NT2/D1 (cell line): ENCODE results near the gene SDC1.

GRCh38 chr2:18559677-18560551 lies 539 bp downstream of the RDH14 start:
- RRBS, 2 experiments: under 1 to 1% methylated on average over 30 to 41 of the region's 67 CpGs

DNA sequence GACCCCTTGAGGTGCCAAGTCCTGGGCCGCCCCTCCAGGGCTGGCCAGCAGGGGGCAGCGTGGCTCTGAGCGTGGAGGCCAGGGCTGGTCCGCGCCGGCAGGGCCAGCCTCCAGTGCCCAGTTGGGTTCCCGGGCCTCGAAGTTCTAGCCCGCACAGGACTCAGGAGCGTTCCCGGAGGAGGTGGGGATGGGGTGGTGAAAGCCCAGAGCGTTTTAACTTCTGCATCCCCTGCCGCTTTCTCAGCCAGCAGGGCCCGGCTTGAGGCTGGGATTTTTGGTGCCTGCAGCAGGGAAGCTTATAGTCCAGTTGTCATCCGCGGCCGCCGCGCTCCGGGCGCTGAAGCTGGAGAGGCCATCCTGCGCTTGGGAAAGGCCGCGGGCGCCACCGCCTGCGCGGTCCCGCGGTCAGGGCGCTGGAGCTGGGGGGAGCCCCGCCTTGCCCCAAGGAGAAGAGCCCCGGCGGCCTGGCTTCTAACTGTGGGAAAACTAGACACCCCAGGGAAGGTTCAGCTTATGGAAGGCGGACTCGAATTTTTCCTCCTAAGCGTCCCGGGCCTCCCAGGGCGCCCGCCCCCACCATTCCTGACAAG lies 8.1 kb downstream of the OSR1 start:
- RRBS, 2 experiments: 1 to 2% methylated on average over 17 to 19 of the region's 40 CpGs

DNA sequence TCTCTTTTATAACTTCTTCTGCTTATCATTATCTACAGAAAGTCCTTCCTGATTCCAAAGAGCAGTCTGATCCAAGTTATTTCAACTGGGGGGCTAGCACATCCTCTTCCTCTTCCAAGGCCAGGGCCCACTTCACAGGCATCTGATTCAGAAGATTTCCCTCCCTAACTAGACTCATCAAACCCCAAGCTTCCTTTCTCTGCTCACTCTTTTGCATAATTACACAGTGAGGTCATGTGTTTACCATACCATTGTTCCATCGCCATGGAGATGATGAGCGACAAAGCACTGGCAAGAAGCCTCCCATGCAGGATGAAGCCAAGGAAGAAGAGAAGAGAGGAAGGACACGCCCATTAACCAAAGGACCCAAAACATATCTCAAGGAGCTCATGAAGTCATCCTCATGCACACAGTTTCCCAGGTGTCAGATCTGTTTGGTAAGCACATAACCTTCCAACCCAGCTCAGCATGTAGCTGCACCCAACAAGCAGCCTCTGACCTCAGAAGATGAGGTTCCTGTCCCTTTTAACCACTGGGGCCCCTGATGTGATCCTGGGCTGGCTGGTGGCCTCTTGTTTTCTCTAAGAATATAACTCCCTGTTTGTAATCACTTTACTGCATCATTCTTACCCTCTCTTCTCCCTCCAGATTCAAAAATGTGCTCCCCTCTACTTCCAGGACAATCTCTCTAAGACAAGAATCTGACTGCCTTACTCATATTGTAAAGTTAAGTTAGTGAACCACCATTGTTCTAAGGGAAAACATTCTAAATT lies 190.2 kb downstream of the TTC32 start:
- RRBS, 2 experiments: no CpG with 5 or more reads among the region's 3 CpGs

DNA sequence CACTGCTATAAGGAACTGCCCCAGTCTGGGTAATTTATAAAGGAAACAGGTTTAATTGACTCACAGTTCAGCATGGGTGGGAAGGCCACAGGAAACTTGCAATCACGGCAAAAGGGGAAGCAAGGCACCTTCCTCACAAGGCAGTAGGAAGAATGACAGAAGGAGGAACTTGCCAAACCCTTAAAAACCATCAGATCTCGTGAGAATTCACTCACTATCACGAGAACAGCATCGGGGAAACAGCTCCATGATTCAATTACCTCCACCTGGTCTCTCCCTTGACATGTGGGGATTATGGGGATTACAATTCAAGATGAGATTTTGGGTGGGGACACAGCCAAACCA lies 9.8 kb downstream of the TTC32 start:
- RRBS, 2 experiments: no CpG with 5 or more reads among the region's 4 CpGs

- RRBS, 2 experiments: no CpG with 5 or more reads among the region's 12 CpGs
Measured at GRCh38 chr2:20052446-20053313, 1.3 kb upstream of the LAPTM4A start.

DNA sequence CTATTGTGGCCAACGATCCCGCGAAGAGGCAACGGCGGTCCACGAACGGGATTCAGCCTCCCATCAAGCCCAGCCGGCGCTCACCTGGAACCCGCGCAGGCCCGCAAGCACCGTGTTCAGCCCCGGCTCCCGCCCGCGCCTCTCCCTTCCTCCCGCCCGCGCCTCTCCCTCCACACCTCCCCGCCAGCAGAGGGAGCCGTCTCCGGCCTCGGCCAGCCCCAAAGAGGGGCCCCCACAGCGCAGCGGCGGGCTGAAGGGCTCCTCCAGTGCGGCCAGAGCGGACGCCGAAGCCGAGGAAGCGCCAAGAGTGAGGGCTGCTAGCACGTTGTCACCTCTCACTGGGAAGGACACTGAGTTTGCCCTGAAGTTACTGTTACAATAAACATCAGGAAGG lies 55.3 kb upstream of the LAPTM4A start:
- RRBS, 2 experiments: 37 to 50% methylated on average over 11 of the region's 34 CpGs

GRCh38 chr2:20185313-20186060 lies 39.4 kb downstream of the SDC1 start:
- RRBS, 2 experiments: no CpG with 5 or more reads among the region's 16 CpGs

GRCh38 chr2:20196514-20197213 lies 28.3 kb downstream of the SDC1 start:
- RRBS, 2 experiments: 93% methylated on average over 4 of the region's 17 CpGs

- RRBS, 2 experiments: no CpG with 5 or more reads among the region's 9 CpGs
Measured at GRCh38 chr2:20201800-20201990, 23.2 kb downstream of the SDC1 start.

- RRBS, 2 experiments: 95% methylated on average over 2 of the region's 7 CpGs; no CpG with 5 or more reads in 1 of the 2 experiments
Measured at GRCh38 chr2:20204996-20205649, 19.8 kb downstream of the SDC1 start.

DNA sequence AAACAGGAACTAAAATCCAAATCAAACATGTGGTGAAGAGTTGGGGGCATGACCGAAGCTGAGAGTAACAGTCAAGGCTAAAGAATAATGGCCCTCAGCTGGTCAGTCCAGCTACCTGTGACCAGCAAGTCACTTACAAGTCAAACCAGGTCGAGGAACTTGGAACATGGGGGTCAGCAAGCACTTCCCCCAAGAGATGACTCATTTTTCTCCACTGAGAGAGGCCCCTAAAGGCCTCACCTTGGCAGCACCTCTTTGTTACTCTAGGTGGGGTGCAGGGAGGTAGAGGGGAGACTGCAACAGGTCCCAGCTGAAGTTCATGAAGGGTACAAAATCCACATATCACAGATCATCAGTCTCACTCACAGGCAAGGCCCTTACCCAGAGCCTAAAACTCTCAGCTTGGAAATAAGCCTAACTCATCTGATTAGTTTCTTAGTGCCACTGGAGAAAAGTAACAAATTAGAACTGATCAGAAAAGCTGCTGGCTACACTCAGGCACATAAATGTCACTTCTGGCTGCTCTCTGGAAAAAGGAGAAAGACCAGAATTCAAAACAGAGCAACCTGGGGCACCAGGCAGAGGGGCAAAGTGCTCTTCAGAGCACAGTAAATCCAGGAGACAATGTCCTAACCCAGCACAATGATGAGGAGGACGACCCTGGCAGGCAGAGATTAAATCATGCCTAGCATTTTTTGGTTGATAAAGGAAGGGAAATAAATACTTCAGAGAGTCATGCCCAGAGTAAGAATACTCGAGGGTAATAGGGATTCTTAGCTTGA lies 3.9 kb downstream of the SDC1 start:
- RRBS, 2 experiments: no CpG with 5 or more reads among the region's 4 CpGs

GRCh38 chr2:20224957-20225811 lies at the start of gene SDC1:
Gene SDC1 (minus strand): TSS chr2:20225130.
- RRBS, 2 experiments: 1 to 2% methylated on average over 33 to 36 of the region's 78 CpGs

DNA sequence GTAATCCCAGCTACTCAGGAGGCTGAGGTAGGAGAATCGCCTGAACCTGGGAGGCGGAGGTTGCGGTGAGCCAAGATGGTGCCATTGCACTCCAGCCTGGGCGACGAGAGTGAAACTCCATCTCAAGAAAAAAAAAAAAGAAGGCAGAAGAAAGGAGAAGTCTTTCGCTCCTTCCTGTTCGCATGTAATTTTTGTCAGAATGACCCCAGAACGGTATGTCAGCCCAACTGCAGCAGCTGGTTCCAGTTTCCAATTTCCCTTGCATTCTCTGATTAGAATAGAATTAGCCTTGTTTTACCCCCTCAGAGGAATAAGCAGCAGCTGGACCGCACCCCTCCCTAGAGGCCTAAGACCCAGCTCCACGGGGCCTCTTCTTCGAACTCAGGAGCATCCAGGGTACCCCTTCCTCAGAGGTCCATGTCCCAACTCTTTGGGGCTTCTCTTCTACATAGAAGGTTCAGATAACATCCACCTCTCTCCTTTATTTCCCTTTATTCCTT lies 7.0 kb upstream of the PUM2 start:
- RRBS, 2 experiments: no CpG with 5 or more reads among the region's 11 CpGs

- RRBS, 2 experiments: no CpG with 5 or more reads among the region's 1 CpG
Measured at GRCh38 chr2:20451143-20451343, 4.2 kb downstream of the RHOB start.

DNA sequence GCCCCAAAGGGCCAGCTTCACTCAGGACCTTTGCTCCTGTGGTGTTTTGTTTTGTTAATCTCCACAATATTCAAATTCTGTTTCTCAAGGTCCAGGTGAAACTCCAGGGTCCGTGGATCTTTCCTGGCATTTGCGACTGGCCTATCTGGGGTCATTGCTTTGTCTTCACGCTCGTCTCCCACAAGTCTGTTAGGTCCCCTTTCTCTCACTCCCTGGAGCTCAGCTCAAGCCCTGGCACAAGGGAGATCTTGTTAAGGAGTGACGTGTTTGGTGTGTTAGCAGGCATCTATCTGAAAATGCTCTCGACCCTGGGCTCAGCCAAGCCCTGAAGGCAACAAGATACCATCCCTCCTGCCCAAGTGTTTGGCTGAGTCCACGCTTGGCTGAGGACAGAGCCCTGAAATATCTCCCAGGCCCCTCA lies 91.3 kb downstream of the RHOB start:
- RRBS, 2 experiments: no CpG with 5 or more reads among the region's 7 CpGs

DNA sequence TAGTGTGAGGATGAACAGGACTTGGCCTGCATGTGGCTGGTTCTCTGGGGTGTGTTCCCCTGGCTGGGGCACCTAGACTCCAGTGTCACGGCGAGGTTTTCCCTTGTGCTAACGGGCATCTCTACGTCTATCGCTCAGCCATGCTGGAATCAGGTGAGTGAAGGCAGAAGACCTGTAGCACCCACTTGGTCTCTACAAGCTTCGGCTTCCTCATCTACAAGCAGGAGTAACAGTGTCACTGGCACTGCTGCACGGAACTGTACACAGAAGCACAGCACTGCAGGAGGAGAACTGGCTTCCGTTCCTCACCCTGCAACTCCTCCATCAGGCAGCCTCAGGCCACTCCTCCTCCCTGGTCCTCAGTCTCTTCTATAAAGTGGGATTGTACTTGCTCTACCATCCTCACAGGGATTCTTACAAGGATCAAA lies 30.6 kb downstream of the HS1BP3 start:
- RRBS, 2 experiments: no CpG with 5 or more reads among the region's 8 CpGs

GRCh38 chr2:20636956-20637746 lies 13.7 kb downstream of the HS1BP3 start:
- RRBS, 2 experiments: no CpG with 5 or more reads among the region's 19 CpGs

DNA sequence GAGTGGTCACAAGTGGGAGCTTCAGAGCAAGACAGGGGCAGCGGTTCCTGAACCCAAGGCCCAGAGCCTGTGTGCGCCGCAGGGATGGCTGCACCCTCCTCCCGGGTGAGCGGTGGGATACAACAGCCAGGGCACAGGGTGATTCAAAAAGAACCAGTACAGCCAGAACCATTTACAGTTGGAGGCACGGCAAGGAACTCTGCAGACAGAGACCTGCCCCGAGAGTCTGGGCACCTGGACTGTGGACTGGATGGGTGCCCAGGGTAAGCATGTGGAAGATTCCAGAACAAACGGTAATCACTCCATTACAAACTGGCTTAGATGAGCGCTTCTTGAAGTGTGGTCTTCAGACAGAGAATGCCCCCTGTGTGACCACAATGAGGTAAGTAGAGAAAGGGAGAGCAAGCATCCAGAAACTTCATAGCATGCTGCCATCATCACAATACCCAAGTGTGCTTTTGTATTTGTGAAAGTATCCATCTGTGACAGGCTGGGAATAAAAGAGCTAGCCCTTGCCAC lies 11.9 kb downstream of the HS1BP3 start:
- RRBS, 2 experiments: no CpG with 5 or more reads among the region's 9 CpGs

GRCh38 chr2:20650133-20650840 lies 611 bp downstream of the HS1BP3 start:
- RRBS, 2 experiments: no CpG with 5 or more reads among the region's 23 CpGs

GRCh38 chr2:21010774-21011415 lies 33.0 kb downstream of the APOB start:
- RRBS, 2 experiments: no CpG with 5 or more reads among the region's 9 CpGs